Astrocyte (in vitro differentiated cells and primary cell): ENCODE measurements around the genes C18orf21 and CELF4.

- PRO-cap: no peak
- RRBS, 2 experiments: no CpG with 5 or more reads among the region's 8 CpGs
Observed at GRCh38 chr18:35489725-35490521, 7.8 kb downstream of the INO80C start.

DNA sequence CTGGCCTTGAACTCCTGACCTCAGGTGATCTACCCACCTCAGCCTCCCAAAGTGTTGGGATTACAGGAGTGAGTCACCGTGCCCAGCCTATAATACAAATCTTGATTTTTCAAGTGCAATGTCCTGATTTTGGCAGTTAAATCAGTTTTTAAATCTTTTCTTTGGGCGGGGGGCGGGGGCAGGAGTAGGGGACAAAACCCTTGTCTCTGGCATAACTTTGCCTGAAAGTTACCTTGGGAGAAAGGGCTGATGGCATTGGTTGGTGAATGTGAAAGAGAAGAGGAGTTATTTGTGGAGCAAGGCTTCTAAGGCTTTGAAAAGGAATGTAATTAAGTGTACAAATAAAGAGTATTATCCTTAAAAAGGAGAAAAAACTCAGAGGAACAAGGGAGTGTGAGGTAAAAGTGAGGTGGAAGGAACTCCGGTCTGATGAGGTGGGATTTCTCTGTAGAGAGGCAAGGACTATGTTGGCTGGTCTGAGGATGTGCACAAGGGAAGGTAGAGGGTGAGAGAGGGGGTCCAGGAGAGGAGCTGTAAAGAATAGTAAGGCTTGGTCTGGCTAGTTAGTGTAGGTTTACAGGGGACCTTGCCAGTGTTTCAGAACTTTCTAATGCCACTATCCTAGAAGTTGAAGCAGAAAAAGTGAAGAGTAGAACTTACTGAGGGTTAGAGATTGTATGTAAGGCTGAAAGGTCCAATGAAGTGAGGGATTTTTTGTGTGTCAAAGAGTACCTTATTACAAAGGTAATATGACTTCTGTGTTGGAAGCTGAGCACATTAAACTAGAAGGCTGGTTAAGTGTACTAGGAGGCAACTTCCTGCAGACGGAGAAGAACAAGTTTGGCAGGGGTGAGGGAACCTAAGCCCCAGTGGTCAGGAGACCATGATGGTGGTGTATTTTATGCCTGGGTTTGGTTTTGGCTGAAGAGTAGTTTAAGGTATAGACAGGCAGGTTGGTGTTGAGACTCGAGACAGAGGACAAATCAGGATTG is 12.7 kb downstream of the GALNT1 start:
- PRO-cap: no peak
- RRBS, 2 experiments: no CpG with 5 or more reads among the region's 6 CpGs

GRCh38 chr18:35683294-35683752 is 101.8 kb downstream of the GALNT1 start:
- PRO-cap: no peak
- RRBS, 2 experiments: no CpG with 5 or more reads among the region's 3 CpGs

- PRO-cap: bidirectional peak, plus-strand start at chr18:35972682, minus-strand start at chr18:35972451
- RRBS, 2 experiments: under 1 to 2% methylated on average over 14 to 31 of the region's 68 CpGs
Observed at GRCh38 chr18:35971883-35972782, at the start of gene C18orf21. Gene C18orf21, plus strand, starts transcription at chr18:35972679.

DNA sequence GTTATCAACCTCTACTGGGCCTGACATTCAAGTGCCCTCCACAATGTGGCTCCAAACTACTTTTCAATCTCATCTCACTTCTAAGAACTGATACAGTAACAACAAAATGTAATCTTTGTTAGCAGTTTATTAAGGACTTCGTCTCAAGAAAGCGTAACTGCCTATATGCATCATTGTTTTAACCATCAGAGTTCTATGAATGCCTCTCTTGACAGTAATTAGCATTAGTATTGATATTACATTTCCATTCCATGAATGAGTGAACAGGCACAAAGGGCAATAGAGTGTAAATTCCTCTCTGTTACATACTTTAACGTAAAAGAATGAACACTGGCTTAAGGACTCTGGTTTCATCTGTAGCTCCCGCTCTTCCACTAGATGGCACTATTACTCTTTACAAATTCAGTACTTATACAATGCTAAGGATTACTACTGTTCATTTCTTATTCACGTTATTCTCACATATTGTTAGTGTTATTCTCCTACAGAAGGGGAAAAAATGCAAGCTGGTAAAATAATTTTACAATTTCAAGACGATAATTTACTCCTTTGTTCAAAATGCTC is 45.1 kb downstream of the C18orf21 start:
- PRO-cap: no peak
- RRBS, 2 experiments: no CpG with 5 or more reads among the region's 6 CpGs

DNA sequence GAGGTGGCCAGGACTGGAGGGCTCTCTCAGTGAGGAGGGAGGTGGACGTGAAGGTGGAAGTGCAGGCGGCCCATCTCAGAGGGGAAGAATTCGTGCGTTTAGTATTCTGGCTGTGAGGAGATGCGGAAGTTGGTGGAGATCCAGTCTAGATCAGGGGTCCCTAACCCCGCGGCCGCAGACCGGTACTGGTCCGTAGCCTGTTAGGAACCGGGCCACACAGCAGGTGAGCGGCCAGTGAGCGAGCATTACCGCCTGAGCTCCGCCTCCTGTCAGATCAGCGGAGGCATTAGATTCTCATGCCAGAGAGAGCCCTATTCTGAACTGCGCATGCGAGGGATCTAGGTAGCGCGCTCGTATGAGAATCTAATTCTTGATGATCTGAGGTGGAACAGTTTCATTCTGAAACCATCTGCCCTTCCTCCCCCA is 1.6 kb upstream of the FHOD3 start:
- PRO-cap: no peak
- RRBS, 2 experiments: no CpG with 5 or more reads among the region's 21 CpGs

DNA sequence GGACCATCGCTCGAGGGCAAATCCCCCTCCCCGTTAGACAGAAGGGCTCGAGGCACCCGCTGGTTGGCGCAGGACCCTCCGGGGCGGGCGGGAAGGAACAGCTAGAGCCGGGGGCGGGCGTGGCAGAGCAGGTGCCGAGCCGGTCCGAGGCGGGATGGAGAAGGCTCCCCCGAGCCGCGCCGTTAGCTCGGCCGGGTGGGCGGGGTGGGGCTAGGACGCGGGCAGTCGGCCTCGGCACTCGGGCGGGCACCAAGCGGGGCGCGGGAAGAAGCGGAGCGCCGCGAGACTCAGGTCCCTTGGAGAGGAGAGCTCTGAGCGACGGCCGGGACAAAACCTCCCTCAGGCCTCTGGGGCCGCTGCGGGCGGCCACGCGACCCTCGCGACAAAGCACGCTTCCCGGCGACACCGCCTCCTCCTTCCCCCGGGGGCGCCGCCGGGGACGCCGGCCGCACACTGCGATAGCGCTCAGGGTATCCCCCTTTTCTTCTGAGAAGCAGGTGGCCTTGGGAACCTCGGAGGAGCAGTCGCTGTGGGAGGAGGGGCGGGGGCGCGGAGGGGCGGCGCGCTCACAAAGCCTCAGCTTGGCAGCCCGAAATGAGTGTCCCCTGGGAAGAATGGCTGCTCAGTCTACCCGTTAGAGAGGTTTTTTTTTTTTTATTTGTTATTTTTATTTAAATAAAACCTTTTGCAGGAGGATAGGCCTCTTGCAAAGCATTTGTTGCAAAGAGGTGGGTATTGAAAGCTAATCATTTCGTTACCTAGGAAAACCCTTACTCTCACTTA is 795 bp downstream of the FHOD3 start:
- PRO-cap: no peak
- RRBS, 2 experiments: 1 to 3% methylated on average over 24 of the region's 70 CpGs

DNA sequence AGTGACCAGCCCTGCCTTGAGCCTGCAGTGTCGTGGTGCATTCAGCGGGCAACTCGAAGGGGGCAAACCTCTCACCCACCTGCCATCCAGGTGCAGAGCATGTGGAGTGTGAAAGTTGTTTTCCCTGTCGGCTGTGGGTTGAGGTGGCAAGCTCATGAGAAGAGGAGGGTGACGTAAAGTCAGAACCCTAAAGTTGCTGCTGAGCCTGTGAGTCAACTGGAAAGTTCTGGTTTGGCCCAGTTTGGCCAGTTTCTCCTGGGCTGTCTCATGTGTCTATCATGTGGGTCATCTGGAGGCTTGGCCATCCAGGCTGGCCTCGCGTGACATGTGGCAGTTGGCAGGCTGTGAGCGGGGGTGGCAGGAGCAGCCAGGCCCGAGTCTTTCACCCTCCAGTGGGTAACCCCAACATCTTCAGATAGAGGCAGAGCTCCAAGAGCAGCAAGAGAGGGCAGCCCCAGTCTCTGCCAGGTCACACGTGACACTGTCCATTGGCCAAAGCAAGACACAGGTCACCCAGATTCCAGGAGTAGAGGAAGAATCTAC is 51.4 kb downstream of the FHOD3 start:
- PRO-cap: no peak
- RRBS, 2 experiments: no CpG with 5 or more reads among the region's 10 CpGs

DNA sequence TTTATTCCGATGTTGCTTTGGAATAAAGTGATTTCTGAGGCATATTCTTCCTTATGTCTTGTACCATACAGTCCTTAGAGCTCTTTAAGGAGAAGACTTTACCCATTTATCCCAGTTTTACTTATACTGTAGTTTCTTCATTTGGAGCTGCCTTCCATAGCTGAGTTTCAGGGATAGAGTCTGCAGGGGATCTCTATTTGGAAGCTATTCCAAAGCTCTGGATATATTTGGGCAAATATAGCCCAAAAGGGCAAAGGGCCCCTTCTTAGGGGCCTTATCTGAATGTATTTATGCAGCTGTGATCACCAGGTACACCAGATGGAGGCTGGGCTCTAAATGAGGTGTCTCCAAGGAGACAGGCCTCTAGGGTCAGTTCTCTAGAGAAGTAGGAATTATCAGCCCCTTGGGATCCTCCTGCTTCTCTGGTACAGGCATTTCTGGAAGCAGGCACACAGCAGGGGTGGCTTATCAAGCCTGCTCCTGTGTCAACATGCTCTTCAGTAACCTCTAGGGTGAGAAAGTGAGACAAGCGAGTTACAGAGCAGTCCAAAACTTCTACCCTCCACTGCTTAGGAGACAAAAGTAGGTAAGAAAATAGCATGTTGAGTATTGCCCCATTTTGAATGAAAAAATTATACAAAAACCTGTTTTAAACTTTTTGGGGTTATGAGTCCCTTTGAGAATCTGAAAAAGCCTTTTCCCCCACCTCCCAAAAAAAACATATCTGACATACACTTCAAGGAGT is 13.9 kb downstream of the TPGS2 start:
- PRO-cap: no peak
- RRBS, 2 experiments: no CpG with 5 or more reads among the region's 2 CpGs

GRCh38 chr18:36829627-36830149 is 761 bp downstream of the KIAA1328 start:
- PRO-cap: no peak
- RRBS, 2 experiments: no CpG with 5 or more reads among the region's 8 CpGs

- PRO-cap: no peak
- RRBS, 2 experiments: 6 to 7% methylated on average over 15 to 16 of the region's 35 CpGs
Observed at GRCh38 chr18:37253161-37253807, 312.3 kb downstream of the CELF4 start.

GRCh38 chr18:37403191-37403711 is 162.3 kb downstream of the CELF4 start:
- PRO-cap: no peak
- RRBS, 2 experiments: no CpG with 5 or more reads among the region's 14 CpGs

DNA sequence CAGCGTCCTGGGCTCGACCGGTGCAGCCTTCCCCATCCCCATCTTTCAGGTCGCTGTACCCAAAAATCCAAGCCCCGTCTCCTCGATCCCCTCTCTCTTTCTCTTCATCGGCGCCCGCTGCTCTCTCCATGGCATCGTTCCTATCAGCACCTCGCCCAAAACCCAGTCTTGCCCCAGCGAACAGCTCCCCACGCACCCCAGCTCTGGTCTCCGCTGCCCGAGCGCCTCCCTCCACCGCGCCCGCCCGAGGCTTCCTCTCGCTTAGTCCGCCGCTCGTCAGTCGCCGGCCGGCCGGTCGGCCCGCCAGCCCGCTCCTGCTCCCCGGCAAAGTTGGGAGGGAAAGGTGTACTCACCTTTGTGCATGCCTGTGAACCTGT is 607 bp downstream of the CELF4 start:
- PRO-cap: no peak
- RRBS, 2 experiments: 0 to 3% methylated on average over 3 of the region's 32 CpGs

GRCh38 chr18:37565380-37566343 is at the start of gene CELF4:
Gene CELF4, minus strand, starts transcription at chr18:37565798.
- PRO-cap: unidirectional peak, plus-strand start at chr18:37566277
- RRBS, 2 experiments: 1 to 3% methylated on average over 29 to 30 of the region's 84 CpGs

DNA sequence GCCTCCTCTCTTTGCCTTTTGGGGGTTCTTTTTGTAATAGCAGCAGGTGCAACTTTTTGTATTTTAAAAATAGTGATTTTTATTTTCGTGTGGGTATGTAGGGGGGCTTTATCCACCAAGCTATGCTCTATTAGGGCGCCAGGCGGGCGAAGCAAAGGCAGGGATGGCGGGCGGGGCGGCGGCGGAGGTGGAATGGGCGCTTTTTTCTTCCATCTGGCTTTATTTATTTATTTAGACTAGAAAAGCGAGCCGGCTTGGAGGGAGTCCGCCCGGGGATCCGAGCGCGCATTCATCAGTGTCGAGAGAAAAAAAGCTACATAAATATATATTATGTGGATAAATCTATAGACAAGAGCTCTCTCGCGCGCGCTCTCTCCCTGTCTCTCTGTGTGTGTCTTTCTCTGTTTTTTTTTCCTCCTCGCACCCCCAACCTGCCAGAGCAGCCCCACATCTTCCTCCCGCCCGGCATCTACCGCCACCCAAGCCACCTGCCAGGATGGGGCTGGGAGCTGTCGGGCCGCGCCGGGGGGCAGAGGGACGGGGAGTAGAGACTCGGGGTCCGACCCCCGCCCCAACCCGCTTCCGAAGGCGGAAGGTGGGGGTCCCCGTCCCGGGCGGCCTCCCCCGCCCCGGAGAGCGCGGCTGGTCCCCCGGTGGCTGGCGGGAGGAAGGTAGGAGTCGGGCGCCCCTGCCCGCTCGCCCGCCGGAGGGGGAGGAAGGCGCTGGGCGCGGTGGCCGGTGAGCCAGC is 920 bp upstream of the CELF4 start:
- PRO-cap: no peak
- RRBS, 2 experiments: 2 to 4% methylated on average over 21 to 22 of the region's 56 CpGs

- PRO-cap: no peak
- RRBS, 2 experiments: no CpG with 5 or more reads among the region's 7 CpGs
Observed at GRCh38 chr18:44715165-44715575, 34.5 kb downstream of the SETBP1 start.

GRCh38 chr18:44719475-44720037 is 38.9 kb downstream of the SETBP1 start:
- PRO-cap: no peak
- RRBS, 2 experiments: no CpG with 5 or more reads among the region's 3 CpGs

DNA sequence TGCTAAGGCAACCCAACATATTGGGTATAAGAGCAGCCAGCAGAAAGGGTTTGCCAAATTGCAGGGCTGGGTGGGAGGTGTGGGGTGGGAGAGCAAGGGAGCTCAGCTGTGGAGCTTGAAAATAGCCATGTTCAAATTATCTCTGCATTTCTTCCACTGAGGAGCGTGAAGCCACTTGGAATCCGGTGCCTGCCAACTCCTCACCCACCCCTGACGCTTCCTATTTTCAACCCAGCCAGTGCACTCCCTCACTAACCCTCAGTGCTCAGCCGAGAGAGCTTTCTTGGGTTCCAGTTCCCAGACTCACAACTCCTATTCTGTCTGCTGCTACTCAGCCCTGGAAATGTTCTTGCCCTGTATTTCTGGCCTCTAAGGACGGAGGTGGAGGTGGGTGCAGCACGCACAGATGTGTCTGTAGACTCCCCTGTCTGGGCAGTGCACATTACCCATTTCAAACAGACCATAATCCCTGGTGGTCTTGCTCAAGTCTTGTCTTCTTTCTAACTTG is 61.0 kb downstream of the SETBP1 start:
- PRO-cap: no peak
- RRBS, 2 experiments: no CpG with 5 or more reads among the region's 6 CpGs

GRCh38 chr18:44816603-44817045 is 135.9 kb downstream of the SETBP1 start:
- PRO-cap: no peak
- RRBS, 2 experiments: no CpG with 5 or more reads among the region's 8 CpGs

DNA sequence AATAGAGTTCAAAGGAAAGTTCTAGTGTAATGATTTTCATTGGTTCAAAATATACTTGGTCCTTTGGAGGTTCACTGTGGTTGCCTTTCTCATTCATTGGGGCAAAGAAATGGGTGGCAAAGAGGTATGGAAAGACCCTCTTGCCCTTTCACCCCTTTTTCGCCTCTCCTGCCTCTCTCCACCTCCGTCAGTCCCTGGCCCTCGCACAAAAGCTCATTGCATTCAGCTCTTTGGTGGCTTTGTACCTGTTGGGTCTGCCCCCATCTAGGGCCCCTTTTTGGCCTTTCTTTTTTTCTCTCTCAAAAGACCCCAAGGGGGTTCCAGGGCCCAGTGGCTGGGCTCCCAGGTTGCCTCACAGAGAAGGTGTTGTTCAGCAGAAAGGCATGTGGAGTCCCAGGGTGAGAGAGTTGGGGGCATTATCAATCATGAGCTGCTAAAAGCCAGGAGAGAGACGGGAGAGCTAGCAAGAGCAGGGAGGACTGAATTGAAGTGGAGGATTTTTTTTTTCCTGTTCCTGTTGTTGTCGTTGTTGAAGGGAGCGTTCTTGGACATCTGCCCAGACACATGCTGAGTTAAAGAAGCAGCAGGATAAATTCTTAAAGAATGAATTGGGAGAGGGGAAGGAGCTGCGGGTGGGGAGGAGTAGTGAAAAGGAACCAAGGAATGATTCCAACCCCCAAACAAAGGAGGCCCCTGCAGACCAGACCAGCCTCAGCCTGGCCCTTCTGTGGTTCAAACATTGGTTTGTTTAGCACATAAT is 145.6 kb downstream of the SETBP1 start:
- PRO-cap: no peak
- RRBS, 2 experiments: no CpG with 5 or more reads among the region's 7 CpGs